Sternocleidomastoid (tissue), 1 donor: ENCODE results near the gene PHAX.

- PRO-cap, result no peak
Measured at GRCh38 chr5:126519036-126519547, 75.9 kb downstream of the ALDH7A1 start.

- PRO-cap, result no peak
Measured at GRCh38 chr5:126526381-126526942, 68.6 kb downstream of the ALDH7A1 start.

- PRO-cap, result bidirectional peak, plus-strand start at chr5:126600947, minus-strand start at chr5:126600827
Measured at GRCh38 chr5:126600013-126601168, at the start of gene PHAX. TSS of gene PHAX (plus strand) at chr5:126600947.

GRCh38 chr5:126680020-126680731 lies 48.7 kb downstream of the TEX43 start:
- PRO-cap, result no peak

DNA sequence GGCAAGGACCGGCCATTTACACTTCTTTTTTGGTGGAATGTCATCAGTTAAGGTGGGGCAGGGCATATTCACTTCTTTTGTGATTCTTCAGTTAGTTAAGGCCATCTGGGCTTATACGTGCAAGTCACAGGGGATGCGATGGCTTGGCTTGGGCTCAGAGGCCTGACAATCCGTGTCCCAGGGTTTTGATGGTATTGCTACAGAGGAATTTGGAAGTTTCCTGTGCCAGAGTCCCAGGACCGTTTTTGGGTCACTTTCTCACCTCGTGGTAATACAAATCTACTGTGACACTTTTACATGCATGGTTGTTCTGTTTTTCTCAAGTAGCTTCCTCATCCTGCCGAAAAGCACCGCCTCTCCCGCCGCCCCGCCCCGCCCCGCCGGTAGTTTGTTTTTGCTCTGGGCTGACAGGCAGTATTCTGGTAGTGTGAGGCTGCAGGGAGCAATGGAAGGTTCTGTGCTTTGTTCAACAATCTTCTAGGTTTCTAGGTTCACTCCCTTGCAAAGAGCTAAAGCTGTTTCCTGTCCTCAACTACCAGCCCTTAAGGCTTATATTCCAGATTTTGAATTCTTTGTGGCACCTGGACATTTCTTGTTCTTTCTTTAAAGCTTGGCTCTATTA lies 68.7 kb downstream of the LMNB1 start:
- PRO-cap, result unidirectional peak, plus-strand start at position 417 of the sequence

DNA sequence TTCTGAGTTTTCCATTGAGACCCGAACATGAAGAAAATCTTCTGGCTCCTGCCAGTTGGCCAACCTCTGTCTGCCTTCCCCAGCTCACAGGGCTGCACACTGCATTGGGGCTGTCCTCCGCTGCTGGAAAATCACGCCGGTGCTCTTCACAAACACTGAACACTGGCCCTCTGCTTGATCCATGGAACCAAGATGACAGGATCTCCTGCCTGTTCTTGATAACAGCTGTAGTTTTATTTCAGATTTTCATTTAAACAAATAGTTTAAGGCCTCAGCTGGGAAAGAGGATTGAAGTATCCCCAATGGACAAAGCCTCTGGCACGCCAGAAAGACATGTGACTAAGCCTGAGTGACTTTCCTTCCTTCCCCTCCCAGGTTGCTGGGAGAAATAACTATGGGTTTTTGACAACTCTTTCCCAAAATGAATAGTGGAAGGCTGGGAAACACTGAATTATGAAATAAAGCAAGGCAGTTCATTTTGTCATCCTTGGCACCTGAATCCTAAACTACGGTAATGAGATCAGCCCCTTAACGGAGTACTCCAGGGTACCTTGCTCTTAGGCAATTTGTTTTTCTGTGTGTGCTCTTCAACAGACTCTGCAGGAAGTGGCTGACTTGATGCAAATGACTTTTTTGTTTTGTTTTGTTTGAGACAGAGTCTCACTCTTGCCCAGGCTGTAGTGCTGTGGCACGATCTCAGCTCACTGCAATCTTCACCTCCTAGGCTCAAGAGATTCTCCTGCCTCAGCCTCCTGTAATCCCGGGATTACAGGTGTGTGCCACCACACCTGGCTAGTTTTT lies 75.1 kb downstream of the LMNB1 start:
- PRO-cap, result no peak

DNA sequence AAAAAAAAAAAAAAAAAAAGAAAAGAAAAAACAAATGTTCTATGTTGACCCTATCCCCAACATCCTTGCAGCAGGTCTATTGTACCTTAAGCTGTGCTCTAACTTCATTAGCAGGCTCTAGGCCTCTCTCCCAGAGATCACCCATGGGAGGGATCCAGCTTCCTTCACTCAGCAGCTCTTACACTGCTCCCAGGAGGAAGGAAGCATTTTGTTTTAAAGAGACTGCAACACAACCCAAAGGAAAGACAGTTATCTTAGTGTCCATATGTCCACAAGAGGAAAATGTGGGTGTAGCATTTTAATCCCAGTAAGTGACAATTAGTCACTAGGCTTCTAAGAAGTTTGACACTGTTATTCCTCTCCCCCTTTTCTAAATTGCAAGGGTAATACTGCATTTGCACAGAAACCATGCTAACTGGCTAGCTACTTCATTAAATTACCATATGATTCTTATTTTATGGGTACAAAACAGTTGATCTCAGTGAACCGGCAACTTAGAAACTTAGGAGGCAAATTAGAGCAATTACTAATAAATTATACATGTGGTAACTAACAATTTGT lies 58.8 kb downstream of the MARCHF3 start:
- PRO-cap, result no peak

- PRO-cap, result no peak
Measured at GRCh38 chr5:127182828-127183312, 107.7 kb upstream of the MEGF10 start.

GRCh38 chr5:127289860-127290450 lies 641 bp upstream of the MEGF10 start:
- PRO-cap, result no peak

DNA sequence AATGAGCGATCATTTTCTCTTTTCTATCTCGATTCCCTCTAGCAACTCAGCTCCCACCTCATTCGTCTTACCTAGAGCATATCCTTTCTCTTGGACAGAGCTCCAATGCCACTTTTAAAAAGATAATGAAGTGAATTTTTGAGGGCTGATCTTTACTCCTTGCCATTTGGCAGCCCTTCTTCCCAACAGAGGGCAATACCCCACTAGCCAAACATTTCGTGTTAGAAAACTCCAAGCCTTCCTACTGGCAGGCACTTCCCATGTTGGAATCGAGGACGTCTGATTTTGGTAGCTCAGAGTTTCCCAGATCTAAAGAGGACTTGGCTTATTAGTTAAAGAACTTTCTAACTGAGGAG lies 108.0 kb upstream of the PRRC1 start:
- PRO-cap, result no peak

GRCh38 chr5:127848012-127848720 lies 145.0 kb downstream of the CCDC192 start:
- PRO-cap, result no peak

GRCh38 chr5:128022831-128023694 lies 60.5 kb upstream of the SLC12A2 start:
- PRO-cap, result no peak

- PRO-cap, result no peak
Measured at GRCh38 chr5:128086891-128087770, 3.6 kb downstream of the SLC12A2 start.

- PRO-cap, result no peak
Measured at GRCh38 chr5:128114373-128114863, 30.9 kb downstream of the SLC12A2 start.

GRCh38 chr5:128118639-128118982 lies 35.0 kb downstream of the SLC12A2 start:
- PRO-cap, result no peak

GRCh38 chr5:128196716-128197275 lies 113.2 kb downstream of the SLC12A2 start:
- PRO-cap, result no peak

- PRO-cap, result no peak
Measured at GRCh38 chr5:128537158-128537733, 799 bp downstream of the FBN2 start.

DNA sequence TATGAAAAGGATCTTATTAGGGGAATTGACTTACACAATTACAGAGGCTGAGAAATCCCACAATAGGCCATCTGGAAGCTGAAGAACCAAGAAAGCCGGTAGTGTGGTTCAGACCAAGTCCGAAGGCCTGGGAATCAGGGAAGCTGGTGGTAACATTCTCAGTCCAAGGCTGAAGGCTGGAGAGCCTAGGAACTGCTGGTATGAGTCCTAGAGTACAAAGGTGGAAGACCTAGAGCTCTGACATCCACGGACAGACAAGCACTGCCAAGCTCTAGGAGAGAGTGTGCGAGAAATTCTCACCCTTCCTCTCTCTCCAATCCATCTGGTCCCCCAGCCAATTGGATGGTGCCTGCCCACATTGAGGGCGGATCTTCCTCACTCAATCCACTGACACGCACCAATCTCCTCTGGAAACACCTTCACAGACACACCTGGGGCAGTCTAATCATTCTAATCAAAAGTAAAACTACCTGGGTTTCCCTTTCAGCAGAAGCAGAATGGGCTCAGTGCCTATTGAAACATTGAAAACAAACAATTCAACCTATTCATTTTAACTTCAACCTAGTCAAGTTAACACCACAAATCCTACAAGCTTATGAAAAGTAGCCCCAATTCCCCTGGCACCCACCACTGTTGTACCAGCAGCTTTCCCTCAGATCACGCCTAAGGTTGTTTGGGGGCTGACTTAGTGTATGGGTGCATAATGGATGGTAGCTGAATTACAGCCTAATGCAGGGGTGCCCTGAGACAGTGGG lies 19.6 kb upstream of the ADAMTS19 start:
- PRO-cap, result no peak

GRCh38 chr5:130055588-130055907 lies 151.3 kb downstream of the CHSY3 start:
- PRO-cap, result no peak

GRCh38 chr5:131212478-131213025 lies 41.8 kb downstream of the LYRM7 start:
- PRO-cap, result no peak